LHCN-M2 (cell line): ENCODE data around the gene L3MBTL4.

DNA sequence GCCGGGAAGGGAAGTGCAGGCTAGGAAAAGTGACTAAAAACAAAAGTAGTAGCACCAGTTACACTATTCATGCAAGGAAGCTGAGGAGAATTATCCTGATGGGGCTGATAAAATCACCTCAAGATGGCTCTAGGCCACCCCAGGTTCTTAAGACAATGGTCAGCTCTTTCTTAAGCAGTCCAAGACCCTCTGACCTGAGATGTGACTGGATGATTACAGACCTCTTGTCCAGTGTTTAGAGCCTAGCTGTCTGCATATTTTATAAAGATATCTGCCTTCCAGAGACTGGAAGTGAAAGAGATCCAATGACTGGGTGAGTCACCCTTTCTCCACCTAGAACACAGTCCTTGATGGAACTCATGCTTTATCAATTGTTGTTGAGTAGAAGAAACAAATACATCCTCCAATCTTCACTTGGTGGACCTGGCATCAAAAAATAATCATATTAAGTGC lies 3.4 kb upstream of the TGIF1 start:
- RAMPAGE, long total RNA, result no peak

DNA sequence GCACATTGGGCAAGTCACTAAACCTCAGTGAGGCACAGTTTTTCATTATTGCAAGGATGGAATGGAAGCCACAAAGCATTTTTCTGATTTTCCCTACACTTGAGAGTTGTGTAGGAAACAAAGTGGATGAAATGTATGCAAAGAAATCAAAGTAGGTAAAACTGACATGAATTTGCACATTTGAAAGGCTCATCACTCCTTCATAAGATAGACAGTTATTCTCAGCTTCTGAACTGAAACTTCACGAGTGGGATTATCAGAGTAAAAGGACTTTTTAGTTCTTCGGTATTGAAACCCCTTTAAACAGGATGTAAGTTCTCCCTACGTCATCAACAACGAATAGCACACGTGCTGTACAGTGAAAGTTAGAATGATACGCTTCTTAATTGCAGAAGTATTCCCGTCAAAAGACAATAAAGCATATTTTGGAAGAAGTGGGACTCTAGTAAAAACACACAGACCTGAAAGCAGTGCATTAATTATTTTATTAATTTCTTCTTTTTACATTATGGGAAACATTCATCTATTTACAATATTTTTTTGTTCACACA lies 45.7 kb downstream of the TGIF1 start:
- RAMPAGE, long total RNA, result no peak

- RAMPAGE, long total RNA, result no peak
These were observed 226.1 kb downstream of the TGIF1 start for GRCh38 chr18:3675997-3676518.

GRCh38 chr18:3795017-3795311 lies 345.0 kb downstream of the TGIF1 start:
- RAMPAGE, long total RNA, result no peak

DNA sequence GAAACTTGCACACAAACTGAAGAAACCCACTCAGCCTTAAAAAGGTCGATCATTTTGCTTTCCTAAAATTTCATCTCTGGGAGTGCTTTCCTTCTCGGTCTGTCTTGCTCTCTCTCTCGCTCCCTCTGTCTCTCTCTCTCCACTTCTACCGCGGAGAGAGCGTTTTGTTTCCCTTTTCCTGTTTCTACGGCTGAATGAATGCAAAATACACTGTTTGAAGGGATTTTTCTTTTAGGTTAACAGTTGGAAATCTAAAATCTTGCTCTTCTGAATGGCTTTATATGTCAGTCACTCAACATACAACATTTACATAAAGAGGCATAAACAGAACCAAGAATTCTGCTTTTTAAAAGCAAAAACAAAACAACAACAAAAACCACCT lies 424.2 kb downstream of the TGIF1 start:
- RAMPAGE, long total RNA, result no peak

DNA sequence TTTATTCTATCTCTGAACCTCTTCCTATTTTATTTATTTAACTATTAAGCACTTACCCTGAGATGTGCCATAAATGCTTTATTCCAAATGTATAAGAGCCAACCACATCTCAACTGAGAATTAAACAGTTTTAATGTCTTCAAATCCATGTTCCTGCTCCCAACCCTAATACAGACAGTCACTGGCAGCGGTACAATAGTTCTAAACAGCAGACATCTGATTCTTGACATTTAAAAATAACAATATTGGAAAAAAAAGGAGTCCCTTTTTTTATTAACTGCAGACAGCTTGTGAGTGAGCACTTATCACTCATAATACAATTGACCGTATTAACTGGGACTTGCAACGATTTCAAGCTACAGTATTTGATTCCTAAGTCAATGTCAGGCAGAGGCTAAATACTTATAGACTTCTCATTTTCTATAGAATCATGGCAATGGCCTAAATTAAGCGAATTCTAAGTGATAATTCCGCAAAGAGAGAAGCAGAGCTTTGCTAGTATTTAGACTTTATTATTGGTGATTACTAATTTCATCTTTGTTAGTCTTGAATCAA lies 424.7 kb downstream of the TGIF1 start:
- RAMPAGE, long total RNA, result no peak

- RAMPAGE, long total RNA, result no peak
These were observed 462.6 kb downstream of the TGIF1 start for GRCh38 chr18:3912639-3912917.

DNA sequence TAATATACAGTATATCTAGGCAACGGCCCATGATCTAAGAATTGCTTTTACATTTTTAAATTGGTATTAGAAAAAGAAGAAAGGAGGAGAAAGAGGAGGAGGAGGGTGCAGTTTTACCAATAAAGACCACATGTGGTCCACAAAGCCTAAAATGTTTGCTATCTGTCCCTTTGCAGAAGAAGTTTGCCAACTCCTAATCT lies 175.2 kb upstream of the DLGAP1 start:
- RAMPAGE, long total RNA, result no peak

- RAMPAGE, long total RNA, result no peak
These were observed 41.4 kb upstream of the AKAIN1 start for GRCh38 chr18:5238242-5238981.

GRCh38 chr18:5417404-5417828 lies 121.9 kb upstream of the ZBTB14 start:
- RAMPAGE, long total RNA, result no peak

GRCh38 chr18:5420972-5421514 lies 122.8 kb downstream of the EPB41L3 start:
- RAMPAGE, long total RNA, result no peak

GRCh38 chr18:6248988-6249416 lies 165.7 kb downstream of the L3MBTL4 start:
- RAMPAGE, long total RNA, result no peak

DNA sequence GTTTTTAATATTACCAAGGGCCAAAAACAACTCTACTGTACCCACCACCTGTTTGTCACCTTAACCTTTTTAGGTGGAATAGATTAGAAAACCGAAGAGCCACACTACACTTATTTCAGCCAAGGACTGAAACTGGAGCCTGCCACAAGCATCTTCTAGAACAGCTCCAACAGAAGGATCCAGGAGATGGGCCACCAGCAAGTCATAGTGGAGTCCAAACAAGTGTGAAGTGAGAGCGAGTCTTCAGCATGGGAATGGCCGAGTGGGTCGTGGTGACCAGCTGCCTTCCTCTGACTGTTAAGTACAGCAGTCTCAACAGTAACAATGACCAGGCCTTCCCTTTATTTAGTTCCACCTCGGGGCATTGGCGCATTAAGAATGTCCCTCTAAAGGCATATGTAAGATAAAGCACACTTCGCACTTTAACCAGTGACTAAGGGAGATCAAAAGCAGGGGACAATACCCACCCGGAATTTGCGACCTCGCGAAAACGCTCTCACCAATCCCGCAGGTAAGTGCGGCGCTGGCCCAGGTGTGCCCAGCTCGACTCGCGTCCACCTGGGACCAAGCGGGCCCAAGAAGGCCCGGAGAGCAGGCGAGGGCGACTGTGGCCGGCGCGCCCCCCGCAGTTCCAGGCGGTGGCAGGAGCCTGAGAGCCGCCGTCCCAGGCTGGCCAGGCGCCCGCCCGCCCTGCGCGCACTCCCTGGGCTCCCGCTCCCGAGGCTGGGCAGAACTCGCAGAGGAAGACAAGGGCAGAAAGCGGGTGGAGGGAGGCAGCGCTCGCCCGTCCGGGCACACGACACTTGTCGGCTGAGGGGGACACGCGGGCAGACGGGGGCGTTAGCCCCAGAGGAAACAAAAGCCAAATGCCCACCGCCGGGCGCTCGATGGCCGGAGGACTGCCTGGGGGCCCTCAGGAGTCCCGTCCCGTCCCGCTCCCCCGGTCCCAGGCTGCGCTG lies 939 bp downstream of the L3MBTL4 start:
- RAMPAGE, long total RNA, result no peak

GRCh38 chr18:6414733-6415572 lies at the start of gene L3MBTL4:
Gene L3MBTL4 (minus strand): TSS chr18:6414911.
- RAMPAGE, long total RNA, result no peak

- RAMPAGE, long total RNA, result no peak
These were observed 17.1 kb upstream of the L3MBTL4 start for GRCh38 chr18:6431551-6432464.

DNA sequence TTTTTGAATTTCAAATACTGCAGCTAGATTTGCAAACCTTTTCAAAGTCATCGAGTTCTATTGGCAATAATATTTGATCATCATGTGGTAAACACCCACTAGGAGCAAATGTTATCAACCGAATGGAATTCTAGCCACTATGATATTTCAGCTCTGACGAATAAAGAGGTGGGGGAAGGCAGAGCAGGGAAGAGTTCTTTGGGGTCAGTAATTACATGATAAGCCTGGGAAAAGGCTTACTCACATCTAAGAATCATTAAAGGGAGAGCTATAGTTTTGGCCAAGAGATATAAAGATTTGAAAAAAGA lies 104.9 kb upstream of the ARHGAP28 start:
- RAMPAGE, long total RNA, result no peak

GRCh38 chr18:6834263-6834870 lies 104.9 kb downstream of the ARHGAP28 start:
- RAMPAGE, long total RNA, result no peak

GRCh38 chr18:6994083-6994496 lies 123.5 kb downstream of the LAMA1 start:
- RAMPAGE, long total RNA, result no peak

DNA sequence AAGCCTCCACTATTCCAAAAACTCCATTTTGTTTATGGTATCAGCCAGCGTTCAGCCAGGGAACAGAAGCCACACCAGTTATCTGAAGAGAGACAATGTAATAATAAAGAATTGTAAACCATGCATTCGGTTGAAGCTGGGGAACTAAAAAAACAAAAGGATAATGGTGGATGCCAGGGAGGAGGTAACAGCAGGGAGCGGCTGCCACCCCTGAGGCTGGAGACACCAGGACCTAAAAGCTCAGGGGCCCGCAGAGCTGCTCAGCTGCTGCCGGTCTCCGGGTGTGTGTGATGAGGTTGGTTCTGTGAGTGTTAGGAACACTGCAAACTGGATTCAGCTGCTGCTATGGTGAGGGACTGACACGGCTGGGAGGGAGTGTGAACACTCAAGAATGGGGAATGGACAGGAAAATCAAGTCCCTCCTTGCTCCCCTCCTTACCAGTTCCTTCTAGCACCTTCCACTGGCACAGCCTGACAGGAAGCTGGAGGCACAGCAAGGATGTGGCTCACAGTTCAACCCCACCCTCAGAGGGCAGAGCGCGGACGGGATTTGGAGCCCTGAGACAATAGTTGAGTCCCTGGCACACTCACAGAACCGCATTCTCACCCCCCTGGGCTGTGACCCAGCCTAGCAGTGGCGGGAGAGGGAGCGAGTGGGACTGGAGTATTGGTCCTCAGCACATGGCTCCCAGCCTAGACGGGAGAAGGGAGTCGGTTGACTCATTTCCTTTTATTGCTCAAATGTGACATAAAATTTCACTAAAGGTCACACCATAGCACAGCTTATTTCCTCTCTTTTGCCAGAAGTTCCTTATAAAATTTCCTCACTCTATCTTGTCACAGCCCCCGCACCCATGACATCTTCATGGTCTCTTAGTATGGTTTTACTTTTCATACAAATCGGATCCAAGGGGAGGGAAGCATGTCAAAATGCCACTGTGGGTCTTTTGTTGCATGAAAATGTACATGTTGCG lies 42.5 kb downstream of the LRRC30 start:
- RAMPAGE, long total RNA, result no peak

DNA sequence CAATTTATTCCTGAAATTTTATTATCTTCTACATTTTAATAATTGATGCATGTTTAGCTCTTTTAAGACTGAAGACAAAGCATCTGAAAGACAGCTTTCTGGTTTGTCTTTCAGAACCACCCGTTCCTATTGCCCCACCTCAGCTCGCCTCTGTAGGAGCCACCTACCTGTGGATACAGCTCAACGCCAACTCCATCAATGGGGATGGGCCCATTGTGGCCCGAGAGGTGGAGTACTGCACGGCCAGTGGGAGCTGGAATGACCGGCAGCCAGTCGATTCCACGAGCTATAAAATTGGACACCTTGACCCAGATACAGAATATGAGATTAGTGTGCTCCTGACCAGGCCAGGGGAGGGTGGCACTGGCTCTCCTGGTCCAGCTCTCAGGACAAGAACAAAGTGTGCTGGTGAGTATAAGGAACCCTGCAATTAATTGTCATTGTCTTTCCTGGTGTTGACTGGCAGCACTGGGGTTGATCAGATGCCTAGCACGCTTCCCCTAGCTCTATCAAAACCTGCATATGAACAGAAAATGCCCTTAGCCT lies 388.0 kb downstream of the PTPRM start:
- RAMPAGE, long total RNA, result no peak